Zone of skin (tissue), 1 donor: ENCODE measurements around a stretch of chr5.

DNA sequence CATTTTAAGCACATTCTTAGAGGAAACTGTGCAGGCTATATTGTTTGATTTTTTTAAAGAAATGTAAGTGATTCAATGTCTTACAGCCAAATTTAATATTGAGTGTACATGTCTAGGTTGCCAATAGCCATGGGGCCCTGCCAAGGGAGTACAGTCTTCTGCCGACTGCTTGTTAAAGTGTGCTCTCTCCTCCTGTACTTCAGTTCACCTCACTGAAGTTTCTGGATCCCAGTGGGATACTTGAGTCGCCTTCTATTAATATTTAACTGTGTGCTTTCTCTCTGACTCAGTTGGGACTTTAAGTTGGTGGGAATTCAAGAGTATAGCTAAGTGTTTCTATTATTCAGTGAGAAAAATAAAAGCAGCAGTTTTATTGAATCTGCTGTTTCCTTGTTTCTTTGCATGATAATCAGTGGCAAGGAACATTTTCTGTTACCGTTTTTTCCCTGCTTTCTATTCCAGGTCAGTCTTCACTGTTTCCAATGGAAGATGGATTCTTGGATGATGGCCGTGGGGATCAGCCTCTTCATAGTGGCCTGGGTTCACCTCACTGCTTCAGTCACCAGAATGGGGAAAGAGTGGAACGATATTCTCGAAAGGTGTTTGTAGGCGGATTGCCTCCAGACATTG, 44.4 kb upstream of the C5orf47 start:
- RRBS, result no CpG with 5 or more reads among the region's 7 CpGs

DNA sequence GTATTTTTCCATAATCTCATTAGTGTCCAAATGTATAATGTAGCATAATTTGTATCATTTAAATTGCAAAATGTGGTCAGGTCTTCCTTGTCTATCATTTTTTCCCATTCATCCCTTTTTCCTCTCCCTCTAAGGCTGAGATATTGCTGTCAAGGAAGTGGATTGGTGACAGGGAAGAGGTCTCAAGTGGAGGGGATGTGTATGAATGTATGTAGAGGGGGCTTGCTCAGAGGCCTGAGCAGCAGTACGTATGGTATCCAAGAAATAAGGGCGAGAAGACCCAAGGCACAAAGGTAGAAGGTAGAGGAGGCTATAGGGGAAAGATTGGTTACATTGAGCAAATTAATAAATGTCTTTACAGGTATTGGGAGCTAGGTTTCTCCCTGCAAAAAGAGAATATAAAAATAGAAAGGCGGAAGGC, 41.8 kb upstream of the C5orf47 start:
- RRBS, result no CpG with 5 or more reads among the region's 3 CpGs

DNA sequence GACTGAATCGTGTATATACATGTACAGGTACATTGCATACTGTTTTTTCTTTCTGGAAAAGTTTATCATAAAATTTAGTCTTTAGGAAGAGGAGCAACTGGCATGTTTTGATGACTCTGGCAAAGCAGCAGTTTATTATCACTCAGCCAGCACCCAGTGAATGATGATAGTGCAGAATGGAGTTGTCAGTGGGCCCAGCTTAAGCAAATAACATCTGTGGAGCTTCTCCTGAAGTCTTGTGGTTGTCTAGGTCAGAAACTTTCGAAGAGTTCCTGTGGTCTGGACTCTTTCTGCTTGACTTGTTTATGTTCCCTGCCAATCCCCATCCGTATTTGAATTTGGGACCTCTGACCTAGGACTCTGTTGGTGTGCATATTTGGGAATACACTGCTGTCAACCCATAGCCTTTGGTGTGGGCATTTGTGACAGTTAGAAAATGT, 38.1 kb upstream of the C5orf47 start:
- RRBS, result no CpG with 5 or more reads among the region's 3 CpGs

DNA sequence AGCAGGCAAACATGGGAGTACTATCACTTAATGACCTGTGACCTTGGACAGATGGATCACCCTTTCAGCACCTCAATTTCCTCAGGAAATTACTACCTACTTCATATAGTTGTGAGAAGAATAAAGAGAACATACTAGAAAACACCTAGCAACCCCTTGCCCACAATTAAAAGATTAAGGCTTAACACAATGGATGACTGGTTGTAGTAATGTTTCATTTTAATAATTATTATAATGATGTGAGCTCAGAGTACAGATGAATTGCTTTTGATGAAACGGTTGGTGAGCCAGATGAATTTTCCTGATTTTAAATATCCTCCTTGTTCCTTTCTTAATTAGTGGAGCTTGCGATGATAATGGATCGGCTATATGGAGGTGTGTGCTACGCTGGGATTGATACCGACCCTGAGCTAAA, 36.2 kb upstream of the C5orf47 start:
- RRBS, result no CpG with 5 or more reads among the region's 5 CpGs

- RRBS, result no CpG with 5 or more reads among the region's 6 CpGs
Measured at GRCh38 chr5:173954613-173955651, 34.0 kb upstream of the C5orf47 start.

DNA sequence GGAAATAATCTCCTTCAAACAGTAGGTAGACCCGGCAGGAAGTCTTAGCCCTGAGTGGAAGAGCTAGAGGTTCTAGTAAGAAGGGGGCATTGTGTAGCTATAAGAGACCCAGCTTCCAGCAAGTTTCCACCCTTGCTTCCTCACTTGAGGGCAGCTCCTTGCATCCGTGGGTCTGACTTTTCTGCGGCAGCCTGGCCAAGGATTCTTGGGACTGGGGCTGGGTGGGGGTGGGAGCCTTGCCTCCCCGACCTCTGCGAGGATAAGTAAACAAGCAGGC, 119.3 kb downstream of the MSX2 start:
- RRBS, result no CpG with 5 or more reads among the region's 5 CpGs

GRCh38 chr5:175443311-175443786, 633 bp downstream of the DRD1 start:
- RRBS, result no CpG with 5 or more reads among the region's 14 CpGs

- RRBS, result 3% methylated on average over 49 of the region's 61 CpGs
Measured at GRCh38 chr5:175444493-175445036, 583 bp upstream of the DRD1 start.

- RRBS, result no CpG with 5 or more reads among the region's 7 CpGs
Measured at GRCh38 chr5:175572863-175573470, 84.9 kb upstream of the HRH2 start.

GRCh38 chr5:175603992-175604508, 53.8 kb upstream of the HRH2 start:
- RRBS, result no CpG with 5 or more reads among the region's 4 CpGs

DNA sequence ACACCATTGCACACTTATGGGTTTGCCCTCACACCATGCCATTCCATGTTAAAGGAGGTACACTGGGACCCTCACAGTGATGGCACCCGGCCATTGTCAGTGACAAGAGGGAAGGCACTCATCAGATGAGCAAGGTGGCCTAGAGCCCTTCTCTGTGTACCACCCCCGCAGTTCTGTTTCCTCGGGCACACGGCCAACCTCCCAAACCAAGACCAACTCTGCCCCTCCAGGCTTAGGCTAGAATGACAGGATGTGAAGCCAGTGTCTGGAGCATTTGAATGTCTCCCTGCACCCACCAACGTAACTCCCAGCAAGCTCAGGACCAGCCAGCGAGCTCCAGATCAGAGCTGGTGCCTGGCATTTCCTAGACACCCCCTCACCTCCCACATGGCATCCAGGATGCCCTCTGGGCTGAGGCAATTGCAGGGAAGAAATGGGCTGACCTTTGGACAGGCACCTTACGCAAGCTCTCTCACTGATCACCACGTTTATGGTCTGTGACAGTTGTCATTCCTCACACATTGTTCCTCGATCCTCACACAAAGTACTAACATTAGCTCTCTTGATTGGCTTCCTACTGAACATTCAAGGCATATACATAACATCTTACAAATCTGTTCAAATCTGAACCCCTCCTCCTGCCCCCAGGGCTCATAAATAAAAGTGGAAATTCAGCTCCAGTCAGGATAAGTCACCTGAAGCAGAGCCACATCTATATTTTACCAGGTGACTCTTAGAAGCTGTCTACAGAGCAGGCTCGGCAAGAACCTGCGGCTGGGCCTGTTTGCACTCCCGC, 3.4 kb upstream of the CPLX2 start:
- RRBS, result no CpG with 5 or more reads among the region's 12 CpGs

- RRBS, result no CpG with 5 or more reads among the region's 6 CpGs
Measured at GRCh38 chr5:176184962-176185369, 53.3 kb upstream of the SIMC1 start.

- RRBS, result no CpG with 5 or more reads among the region's 2 CpGs
Measured at GRCh38 chr5:176270229-176270708, 32.0 kb downstream of the SIMC1 start.

GRCh38 chr5:176308530-176309151, 52.9 kb downstream of the KIAA1191 start:
- RRBS, result no CpG with 5 or more reads among the region's 5 CpGs

- RRBS, result no CpG with 5 or more reads among the region's 2 CpGs
Measured at GRCh38 chr5:176386581-176387070, 1.8 kb downstream of the NOP16 start.

DNA sequence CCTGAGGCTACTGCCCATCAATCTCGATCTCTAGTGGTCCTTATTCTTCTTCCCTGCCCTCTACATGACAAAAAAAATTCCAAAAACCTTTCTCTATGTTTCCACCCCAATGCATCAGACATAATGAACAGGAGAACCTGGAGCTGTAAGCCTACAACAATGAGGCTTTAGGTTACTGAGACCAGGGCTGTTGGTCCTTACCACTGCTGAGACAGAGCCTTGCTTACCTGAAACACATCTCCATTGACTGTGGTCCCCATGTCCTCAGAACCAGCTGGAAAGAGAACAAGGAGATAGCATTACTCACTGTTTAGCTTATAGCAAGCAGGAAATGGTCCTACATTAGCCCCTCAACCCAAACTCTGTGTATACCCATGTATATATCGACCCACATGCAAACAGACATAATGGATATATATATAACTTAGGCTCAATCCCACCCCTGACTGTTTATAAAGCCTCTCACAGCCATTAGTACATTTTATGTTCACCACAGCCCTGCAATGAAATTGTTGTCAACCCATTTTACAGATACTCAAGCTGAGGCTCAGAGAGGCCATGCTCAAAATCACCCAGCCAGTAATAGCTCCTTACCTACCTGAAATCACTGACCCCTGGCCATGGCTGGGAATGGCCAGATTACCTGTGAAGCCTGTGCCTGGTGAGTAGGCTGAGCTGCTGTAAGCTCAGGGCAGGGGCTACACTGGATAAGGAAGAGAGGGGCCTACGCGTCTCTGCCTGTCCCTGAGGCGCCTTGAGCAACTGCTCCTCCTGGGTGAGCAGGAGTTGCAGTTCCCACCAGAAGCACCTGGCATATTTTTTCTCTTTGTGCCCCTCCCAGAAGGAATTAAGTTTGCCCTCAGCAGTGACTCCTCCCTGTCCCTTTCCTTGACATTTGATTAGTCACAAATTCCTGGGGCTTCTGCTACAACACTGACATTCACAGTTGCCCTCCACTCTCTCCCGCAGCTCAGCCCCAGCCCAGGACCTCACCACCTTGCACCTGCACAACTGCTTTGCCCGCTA, 6.0 kb downstream of the CLTB start:
- RRBS, result no CpG with 5 or more reads among the region's 7 CpGs

GRCh38 chr5:176413083-176413691, 3.2 kb downstream of the CLTB start:
- RRBS, result no CpG with 5 or more reads among the region's 7 CpGs

DNA sequence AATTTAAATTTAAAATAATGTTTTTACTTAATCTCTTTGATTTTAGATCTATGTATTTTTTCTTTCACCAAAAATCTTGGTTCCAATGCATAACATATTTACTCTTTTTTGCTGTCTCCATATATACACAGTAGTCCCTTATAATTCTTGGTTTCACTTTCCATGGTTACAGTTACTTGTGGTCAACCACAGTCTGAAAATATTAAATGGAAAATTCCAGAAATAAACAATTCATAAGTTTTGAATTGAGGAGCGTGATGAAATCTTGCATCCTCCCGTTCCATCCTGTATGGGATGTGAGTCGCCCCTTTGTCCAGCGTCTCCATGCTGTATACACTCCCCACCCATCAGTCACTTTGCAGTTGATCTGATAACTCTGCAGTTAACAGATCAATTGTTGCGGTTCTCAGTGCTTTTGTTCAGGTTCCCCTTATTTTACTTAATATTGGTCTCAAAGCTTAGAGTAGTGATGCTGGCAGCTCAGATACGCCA, 11.6 kb upstream of the FAF2 start:
- RRBS, result no CpG with 5 or more reads among the region's 6 CpGs

DNA sequence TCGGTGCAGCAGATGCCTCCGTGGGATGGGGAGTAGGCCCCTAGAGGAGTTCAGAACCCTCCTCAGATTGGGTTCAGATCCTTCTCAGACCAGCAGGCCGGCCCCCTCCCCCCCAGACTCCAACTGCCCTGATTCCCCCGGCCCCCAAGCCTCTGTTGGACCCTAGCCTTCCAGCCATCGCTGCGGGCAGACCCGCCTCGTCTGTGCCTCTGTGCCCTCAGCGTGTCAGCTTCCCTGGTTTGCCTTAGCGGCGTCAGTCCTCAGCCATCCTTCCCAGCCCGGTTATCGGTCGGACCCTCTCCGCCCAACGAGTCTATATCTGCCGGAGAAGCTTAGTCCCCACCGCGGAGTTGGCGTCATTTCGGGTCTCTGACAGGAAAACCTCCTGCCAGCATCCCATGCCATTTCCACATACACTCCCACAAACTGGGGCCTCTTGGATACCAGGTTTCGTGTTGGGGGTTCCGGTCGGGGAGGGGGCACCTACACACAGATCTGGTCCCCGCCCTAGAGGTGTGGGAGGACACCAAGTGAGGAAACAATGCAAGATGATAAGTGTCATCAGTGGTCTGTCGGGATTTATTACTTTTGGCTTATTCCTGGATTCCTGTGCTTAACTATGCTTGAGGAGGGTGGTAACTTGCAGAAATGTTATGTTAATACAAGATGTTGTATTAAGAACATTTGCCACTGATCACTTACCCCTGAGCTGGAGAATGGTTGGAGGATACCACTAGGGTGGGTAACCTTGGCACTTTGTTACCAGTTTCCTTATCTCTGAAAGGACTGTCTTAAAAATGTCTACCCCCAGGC, 506 bp downstream of the FAF2 start:
- RRBS, result 0% methylated on average over 4 of the region's 26 CpGs

GRCh38 chr5:176532012-176532518, 5.1 kb downstream of the RNF44 start:
- RRBS, result 87% methylated on average over 9 of the region's 27 CpGs